ENCODE measurements around the gene P4HA3.

GRCh38 chr11:73381525-73382008 lies 5.4 kb downstream of the RELT start:
- PRO-cap, 6 experiments = no peak in any of the 6 experiments
- RAMPAGE, long total RNA, 2 experiments = no peak in any of the 2 experiments
- RRBS = no CpG with 5 or more reads among the region's 6 CpGs

GRCh38 chr11:73400252-73401254 lies 24.4 kb downstream of the RELT start:
- PRO-cap, 6 experiments = no peak in any of the 6 experiments
- RAMPAGE, long total RNA, 2 experiments = no peak in any of the 2 experiments
- RRBS = no CpG with 5 or more reads among the region's 10 CpGs

GRCh38 chr11:73778821-73780178 lies 8.4 kb upstream of the MRPL48 start:
- PRO-cap, 6 experiments = peak in 6 of 6 experiments; most common plus-strand start chr11:73779652 (in 6); most common minus-strand start chr11:73779477 (in 6)
- RAMPAGE, long total RNA, 2 experiments = no peak in any of the 2 experiments
- RRBS = 2% methylated on average over 6 of the region's 36 CpGs

- PRO-cap, 6 experiments = no peak in any of the 6 experiments
- RAMPAGE, long total RNA, 2 experiments = no peak in any of the 2 experiments
- RRBS = no CpG with 5 or more reads among the region's 3 CpGs
Observed at GRCh38 chr11:73969302-73969947, 13.2 kb downstream of the UCP2 start.

GRCh38 chr11:74311333-74311858 lies at the start of gene P4HA3:
P4HA3 (minus strand) TSS chr11:74311640.
- PRO-cap, 6 experiments = peak in 3 of 6 experiments; most common plus-strand start chr11:74311779 (in 1); most common minus-strand start chr11:74311611 (in 3)
- RAMPAGE, long total RNA, 2 experiments = no peak in any of the 2 experiments
- RRBS = no CpG with 5 or more reads among the region's 58 CpGs

DNA sequence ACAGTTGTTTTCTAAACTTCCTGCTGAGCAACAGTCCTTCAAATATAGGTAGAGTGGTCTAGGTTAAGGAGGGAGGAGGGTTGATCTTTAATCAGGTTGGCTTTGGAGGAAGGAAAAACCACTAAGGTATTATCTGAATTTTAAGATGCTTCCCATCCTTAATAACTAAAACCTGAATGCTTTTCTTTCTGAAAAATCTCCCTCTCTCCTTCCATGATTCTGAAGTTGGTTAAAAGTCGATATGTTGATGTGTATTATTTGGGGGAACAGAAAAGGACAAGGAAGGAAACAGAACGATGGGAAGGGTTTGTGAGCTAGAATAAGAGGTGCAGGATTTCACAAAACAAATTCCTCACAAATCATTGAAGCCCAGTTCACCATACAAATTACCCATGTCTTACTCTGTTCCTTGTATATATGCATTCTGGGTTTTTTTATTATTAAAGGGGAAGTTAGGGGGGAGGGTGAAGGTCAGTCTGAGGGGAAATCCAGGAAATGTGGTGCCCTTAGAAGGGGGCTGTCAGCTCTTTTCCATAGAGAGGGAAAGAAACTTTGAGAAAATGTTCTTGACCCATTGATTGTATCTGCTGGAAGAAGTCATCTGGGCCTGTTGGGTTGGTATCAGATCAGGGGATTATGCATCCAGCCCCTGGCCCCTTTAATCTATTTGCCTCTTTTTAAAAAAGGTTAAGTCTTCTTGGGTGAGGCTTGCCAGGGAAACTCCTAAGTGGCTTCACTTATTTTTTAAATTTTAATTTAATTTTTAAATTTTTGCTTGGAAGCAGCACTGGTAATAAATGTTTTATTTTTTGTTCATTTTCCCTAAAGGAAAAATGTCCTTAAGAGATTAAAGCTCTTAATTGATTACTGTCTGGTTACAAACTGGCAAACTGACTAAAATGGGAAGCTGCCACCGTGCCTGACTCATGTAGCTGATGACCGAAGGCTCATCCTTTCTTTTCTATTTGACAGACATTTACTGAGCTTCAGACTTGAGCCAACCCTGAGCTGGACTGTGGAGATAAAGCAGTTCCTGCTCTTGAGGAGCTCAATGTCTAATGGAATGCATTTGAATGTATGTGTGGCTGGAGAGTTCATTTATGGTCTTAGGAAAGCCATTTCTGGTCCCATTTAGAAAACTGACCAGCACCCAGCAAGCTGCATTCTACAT lies 90.9 kb downstream of the RNF169 start:
- PRO-cap, 6 experiments = no peak in any of the 6 experiments
- RAMPAGE, long total RNA, 2 experiments = no peak in any of the 2 experiments
- RRBS = no CpG with 5 or more reads among the region's 4 CpGs

GRCh38 chr11:74910618-74911266 lies 38.1 kb downstream of the XRRA1 start:
- PRO-cap, 6 experiments = no peak in any of the 6 experiments
- RAMPAGE, long total RNA, 2 experiments = no peak in any of the 2 experiments
- RRBS = no CpG with 5 or more reads among the region's 4 CpGs

GRCh38 chr11:74951948-74952321 lies 2.9 kb downstream of the SPCS2 start:
- PRO-cap, 6 experiments = no peak in any of the 6 experiments
- RAMPAGE, long total RNA, 2 experiments = no peak in any of the 2 experiments
- RRBS = no CpG with 5 or more reads among the region's 4 CpGs

DNA sequence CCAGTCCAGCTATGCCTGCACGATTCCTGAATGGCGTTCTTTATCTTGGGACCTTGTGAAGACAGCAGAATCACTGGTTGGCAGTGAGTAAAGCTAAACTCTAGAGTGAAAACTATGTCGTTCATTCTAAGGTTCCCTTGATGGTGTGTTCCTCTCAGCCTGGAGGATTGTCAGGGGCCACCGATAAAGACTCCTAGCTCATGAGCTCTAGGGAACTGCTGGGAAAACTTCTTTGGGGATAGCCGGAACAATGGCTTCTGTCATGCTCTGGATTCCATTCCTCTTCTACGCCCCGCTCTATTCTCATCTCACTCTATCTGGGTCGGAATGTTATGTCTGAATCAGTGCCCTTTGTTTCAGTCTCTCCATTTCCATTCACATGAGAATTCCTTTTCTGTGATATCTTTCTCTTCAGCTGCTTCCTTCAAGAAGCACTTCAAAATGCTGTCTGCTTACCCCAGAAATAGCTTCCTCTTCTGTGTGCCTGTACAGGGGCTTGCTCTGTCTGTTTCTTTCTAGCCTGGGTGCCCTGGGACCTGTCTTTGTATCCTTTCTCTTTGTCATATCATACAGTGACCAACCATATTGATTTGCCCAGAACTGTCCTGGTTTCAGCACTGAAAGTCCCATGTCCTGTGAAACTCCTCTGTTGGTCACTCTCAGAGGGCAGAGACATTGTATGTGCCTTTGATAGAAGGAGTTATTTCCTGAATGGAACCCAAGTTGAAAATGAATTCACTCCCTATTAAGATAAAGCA lies 16.9 kb upstream of the SLCO2B1 start:
- PRO-cap, 6 experiments = no peak in any of the 6 experiments
- RAMPAGE, long total RNA, 2 experiments = no peak in any of the 2 experiments
- RRBS = no CpG with 5 or more reads among the region's 8 CpGs

- PRO-cap, 6 experiments = peak in 2 of 6 experiments; most common plus-strand start chr11:75181917 (in 2)
- RAMPAGE, long total RNA, 2 experiments = no peak in any of the 2 experiments
- RRBS = no CpG with 5 or more reads among the region's 9 CpGs
Observed at GRCh38 chr11:75181450-75182204, 30.7 kb downstream of the SLCO2B1 start.

GRCh38 chr11:75202007-75202746 lies 38.4 kb upstream of the TPBGL start:
- PRO-cap, 6 experiments = no peak in any of the 6 experiments
- RAMPAGE, long total RNA, 2 experiments = no peak in any of the 2 experiments
- RRBS = no CpG with 5 or more reads among the region's 8 CpGs

DNA sequence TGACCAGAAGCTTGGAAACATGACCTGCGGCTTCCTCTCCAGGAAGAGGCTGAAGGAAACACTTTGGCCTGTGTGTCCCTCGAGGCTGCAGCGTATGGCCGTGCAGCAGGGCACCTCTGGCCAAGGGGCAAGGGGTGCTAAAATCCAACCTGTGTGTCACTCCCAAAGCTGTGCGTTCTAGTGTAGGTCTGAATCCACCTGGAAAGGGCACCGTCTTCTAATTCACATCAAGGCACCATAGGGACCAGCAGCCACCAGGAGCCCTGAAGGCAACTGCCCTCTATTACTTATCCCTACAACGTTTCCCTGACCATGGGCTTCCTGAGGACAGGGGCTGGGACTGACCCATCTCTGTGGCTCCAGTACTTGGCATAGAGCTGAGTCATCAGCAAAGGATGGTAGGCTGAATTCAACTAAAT lies 22.7 kb downstream of the TPBGL start:
- PRO-cap, 6 experiments = no peak in any of the 6 experiments
- RAMPAGE, long total RNA, 2 experiments = no peak in any of the 2 experiments
- RRBS = no CpG with 5 or more reads among the region's 7 CpGs

DNA sequence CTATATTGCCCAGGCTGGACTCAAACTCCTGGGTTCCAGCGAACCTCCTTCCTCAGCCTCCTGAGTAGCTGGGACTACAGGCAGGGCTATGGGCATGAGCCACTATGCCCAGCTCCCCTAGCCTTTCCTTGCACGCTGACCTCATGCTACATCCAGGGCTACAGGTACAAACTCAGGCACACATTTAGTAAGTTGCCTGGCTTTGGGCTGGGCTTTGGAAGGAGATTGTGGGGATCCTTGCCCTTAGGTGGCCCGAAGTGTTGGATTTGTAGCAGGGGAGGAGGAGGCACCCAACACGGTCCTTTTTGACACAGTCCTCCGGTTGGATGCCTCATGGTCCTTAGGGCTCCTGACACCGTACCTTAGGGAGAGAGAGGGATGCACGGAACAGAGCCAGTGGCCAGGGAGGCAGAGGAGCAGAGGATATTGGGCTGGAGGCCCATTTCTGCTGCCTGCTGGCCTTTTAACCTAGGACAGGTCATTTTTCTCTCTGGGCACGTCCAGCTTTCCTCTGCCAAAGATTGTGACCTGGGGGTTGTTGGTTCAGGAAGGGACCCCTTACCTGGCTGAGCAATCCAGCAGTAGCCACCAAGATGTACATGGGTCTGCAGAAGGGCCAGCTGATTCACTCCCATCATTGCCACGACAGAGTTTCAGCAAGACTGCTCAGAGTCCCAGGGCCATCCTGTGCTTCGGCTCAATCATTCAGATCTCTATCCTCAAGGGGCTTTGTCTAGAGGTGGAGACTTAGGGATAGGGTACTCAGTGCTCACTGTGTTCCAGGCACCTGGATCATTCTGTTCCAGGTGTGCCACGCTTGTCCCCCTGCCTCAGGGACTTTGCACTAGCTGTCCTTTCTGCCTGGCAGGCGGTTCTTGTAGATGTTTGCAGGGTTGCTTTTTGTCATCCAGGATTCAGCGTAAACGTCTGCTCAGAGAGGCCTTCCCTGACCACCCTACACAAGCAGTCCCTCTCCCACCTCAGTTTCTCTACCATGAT lies 11.3 kb downstream of the SERPINH1 start:
- PRO-cap, 6 experiments = peak in 1 of 6 experiments; most common plus-strand start position 316 of the sequence (in 1)
- RAMPAGE, long total RNA, 2 experiments = no peak in any of the 2 experiments
- RRBS = no CpG with 5 or more reads among the region's 14 CpGs

- PRO-cap, 6 experiments = no peak in any of the 6 experiments
- RAMPAGE, long total RNA, 2 experiments = no peak in any of the 2 experiments
- RRBS = no CpG with 5 or more reads among the region's 13 CpGs
Observed at GRCh38 chr11:75576376-75577057, 14.5 kb downstream of the SERPINH1 start.

- PRO-cap, 6 experiments = peak in 6 of 6 experiments; most common plus-strand start chr11:75583004 (in 3); most common minus-strand start chr11:75582936 (in 5)
- RAMPAGE, long total RNA, 2 experiments = no peak in any of the 2 experiments
- RRBS = no CpG with 5 or more reads among the region's 9 CpGs
Observed at GRCh38 chr11:75582812-75583111, 20.7 kb downstream of the SERPINH1 start.

- PRO-cap, 6 experiments = no peak in any of the 6 experiments
- RAMPAGE, long total RNA, 2 experiments = no peak in any of the 2 experiments
- RRBS = no CpG with 5 or more reads among the region's 5 CpGs
Observed at GRCh38 chr11:75627850-75628226, 41.0 kb downstream of the MAP6 start.

- PRO-cap, 6 experiments = peak in 4 of 6 experiments; most common plus-strand start chr11:75734001 (in 1); most common minus-strand start chr11:75733788 (in 4)
- RAMPAGE, long total RNA, 2 experiments = no peak in any of the 2 experiments
- RRBS = no CpG with 5 or more reads among the region's 5 CpGs
Observed at GRCh38 chr11:75733499-75734222, 16.0 kb downstream of the MOGAT2 start.

DNA sequence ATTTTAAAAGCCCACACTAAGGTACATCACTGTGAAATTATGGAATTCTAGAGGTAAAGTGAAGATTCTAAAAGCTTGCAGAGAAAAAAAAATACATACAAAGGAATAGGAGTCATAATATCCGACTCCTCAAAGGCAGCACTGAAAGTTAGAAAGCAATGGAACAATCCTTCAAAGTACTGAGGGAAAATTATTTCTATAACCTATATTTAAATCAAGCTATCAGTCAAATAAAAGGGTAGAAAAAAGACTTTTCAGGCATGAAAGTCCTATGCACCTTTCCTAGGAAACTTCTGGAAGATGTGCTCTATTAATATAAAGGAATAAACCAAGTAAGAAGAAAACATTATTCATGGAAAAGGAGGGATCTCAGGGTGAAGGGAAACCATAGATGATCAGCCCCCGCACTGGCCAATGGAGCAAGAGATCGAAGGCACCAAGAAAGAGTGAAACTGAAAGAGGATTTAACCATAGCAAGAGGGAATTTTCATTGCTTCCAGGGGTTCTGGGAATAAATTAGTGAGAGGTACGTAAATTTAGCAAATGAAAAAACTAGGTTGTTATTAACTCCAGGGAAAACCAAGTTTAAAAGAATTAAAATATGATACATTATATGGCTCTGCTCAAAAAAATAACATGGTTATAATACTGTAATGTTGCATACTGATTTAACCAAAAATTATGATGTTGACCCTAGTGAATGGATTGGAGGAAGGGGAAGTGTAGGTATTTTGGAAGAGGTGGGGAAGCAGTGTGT lies 160.2 kb downstream of the WNT11 start:
- PRO-cap, 6 experiments = no peak in any of the 6 experiments
- RAMPAGE, long total RNA, 2 experiments = no peak in any of the 2 experiments
- RRBS = no CpG with 5 or more reads among the region's 4 CpGs

DNA sequence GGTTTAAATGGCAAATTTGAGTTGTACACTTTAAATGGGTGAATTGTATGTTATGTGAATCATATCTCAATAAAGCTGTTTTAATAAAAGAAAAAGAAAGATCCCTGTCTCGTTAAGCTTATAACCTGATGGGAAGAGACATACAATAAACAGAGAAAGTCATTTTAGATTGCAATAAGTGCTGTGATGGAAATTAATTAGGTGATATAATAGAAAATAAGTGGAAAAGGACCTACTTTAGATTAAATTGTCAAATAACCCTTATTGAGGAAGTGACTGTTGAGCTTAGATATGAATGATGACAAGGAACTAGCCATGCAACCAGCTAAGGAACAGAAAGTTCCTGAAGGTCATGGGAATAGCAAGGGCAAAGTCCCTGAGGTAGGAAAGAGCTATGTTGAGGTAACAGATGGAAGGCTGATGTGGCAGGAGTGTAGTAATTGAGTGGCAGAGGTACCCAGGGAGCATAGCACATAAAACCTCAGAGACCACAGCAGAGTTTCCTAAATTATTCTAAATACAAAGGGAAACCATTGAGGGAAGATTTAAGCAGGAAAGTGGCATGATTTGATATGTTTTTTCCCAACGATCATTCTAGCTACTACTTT lies 135.2 kb downstream of the WNT11 start:
- PRO-cap, 6 experiments = no peak in any of the 6 experiments
- RAMPAGE, long total RNA, 2 experiments = no peak in any of the 2 experiments
- RRBS = no CpG with 5 or more reads among the region's 2 CpGs

- PRO-cap, 6 experiments = no peak in any of the 6 experiments
- RAMPAGE, long total RNA, 2 experiments = no peak in any of the 2 experiments
- RRBS = no CpG with 5 or more reads among the region's 3 CpGs
Observed at GRCh38 chr11:76071584-76072312, 134.6 kb downstream of the WNT11 start.

All from heart left ventricle (tissue), 7 donors.